Esophagus muscularis mucosa (tissue), 4 donors: Measurements from ENCODE around the genes ARF6, NIN and FRMD6.

- PRO-cap = unidirectional peak, plus-strand start at chr14:49844123
- RAMPAGE, long total RNA, 4 experiments = no peak in any of the 4 experiments
Measured at GRCh38 chr14:49843949-49844210, 8.7 kb downstream of the NEMF start.

- PRO-cap = bidirectional peak, plus-strand start at chr14:49893099, minus-strand start at chr14:49892915
- RAMPAGE, long total RNA, 4 experiments = start-site peak on the plus strand in 4 of 4 experiments, at chr14:49893010-49893128 at its widest, 209 to 503 reads per replicate
Measured at GRCh38 chr14:49892793-49893185, at the start of gene ARF6. Gene ARF6, plus strand, starts transcription at chr14:49893082.

DNA sequence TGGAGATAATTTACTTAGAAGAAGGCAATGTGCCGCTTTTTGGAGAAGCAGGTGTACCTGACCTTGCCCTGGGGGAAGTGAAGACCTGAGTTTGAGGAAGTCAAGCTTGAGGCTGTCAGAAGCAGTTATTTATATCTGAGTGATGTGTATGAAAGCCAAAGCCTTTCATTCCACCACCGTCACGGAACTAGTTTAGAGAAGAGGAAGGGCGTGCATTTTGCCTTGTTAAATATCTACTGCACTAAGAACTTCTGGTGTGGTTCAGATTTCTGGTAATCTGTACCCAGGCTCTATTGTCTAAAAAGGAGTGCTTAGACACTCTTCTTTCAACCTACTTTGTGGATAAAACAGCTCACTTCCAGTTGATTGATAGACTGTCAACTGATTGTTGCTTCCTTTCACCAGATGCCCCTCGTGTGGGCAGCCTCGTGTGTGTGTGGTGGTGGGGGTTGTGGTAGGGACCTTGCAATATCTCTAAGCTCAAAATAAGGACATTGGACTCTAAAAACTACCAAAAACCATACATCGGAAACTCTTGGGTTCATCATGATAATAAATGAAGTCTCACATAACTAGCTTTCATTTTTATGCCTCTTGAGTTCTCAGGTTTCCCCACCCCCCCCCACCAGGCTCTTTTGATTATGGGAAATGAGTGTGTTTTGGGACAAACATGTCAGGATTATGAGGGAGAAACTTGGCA lies 78.5 kb downstream of the ARF6 start:
- PRO-cap = bidirectional peak, plus-strand start at position 195 of the sequence, minus-strand start at position 79 of the sequence
- RAMPAGE, long total RNA, 4 experiments = no peak in any of the 4 experiments

DNA sequence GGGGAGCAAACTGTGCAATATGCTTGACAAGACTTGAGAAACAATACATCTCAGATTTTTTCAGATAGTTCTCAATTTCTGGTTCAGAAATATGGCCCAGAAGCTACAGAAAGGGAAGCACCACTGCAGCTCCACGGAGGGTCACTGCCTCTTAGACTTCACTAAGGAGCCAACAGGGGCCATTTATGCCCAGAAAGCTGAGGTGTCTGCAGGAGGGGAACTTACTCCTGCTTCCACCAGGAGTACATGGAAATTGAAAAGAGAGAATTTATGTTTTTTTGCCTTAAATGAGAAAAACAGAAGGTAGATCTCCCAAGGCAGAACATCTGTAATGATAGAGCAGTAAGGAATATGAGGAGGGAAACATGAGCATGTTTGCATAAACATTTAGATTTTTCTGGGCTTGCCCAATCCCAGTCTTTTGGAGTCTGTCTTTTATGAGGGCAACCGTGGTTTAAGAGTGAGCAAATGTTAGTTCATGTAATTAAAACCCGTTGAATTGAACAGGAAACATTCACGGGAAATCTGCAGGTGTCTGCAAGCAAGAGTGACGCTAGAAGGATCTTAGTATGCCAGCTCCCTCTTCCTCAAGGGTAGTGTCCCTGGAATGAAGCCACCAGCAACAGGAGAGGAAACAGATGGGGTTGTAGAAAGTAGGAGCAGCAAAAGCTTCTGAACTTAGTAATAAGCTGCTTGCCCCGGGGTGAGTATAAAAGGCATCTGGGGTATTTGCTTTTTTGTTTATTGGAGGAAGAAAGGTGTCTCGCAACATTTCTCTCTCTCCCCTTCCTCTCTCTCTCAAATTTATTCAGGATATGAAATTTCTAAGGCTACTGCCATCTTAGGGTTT lies 79.3 kb downstream of the ARF6 start:
- PRO-cap = unidirectional peak, plus-strand start at position 99 of the sequence
- RAMPAGE, long total RNA, 4 experiments = no peak in any of the 4 experiments

GRCh38 chr14:50039779-50040360 lies 76.5 kb downstream of the VCPKMT start:
- PRO-cap = no peak
- RAMPAGE, long total RNA, 4 experiments = no peak in any of the 4 experiments

DNA sequence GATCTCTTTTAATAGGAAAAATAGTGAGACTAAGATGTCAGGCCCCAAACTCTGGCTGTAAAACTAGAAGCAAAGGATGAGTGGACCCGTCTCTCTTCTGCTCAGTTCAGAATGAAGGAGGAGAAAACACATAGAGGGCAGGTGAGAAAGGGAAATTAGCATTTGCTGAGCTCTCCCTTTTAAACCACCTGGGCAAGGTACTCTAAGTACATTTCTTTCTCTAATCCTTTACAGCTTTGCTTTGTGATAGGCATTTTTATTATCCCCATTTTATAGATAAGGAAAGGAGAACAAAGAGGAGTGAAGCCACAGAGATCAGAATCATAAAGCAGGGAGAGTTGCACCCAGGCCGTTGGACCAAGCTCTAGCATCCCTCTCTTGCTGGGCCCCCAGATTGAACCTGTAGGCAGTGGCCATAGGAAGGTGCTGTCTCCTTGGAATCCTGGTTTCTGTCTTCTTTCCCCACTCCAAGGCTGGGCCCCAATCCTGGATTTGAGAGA lies 47.1 kb downstream of the VCPKMT start:
- PRO-cap = no peak
- RAMPAGE, long total RNA, 4 experiments = no peak in any of the 4 experiments

GRCh38 chr14:50122235-50122625 lies 5.9 kb upstream of the VCPKMT start:
- PRO-cap = no peak
- RAMPAGE, long total RNA, 4 experiments = no peak in any of the 4 experiments

DNA sequence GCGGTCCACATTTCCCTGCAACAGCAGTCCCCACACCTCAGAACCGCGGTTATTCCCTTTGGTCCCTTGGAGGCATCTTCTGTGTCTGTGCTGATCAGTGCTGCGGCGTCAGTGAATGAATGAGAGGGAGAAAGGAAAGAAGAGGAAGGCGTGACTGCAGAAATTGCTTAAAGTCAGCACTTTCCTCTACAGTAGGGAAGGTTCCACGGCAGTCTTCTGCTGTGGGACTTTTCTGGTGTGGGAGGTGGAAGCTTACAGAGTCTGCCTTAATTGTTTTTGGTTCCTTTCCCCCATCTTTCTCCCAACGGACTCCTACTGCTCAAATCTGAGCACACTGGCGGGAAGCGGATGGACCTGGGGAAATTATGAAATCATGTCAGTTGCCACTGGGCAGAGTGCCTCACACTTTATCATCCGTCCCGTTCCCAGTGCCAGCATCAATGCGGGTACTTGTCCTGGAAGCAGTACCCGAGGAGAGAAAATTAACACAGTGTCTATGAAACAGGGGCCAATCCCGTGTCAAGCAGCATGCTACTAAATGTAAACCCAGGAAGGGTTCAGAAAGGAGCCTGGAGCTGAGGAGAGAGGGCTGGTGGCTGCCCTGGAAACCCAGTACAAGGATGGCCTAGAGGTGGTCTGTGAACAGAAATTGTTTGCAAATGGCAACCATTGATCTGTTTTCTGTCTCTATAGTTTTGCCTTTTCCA lies 654 bp upstream of the CDKL1 start:
- PRO-cap = no peak
- RAMPAGE, long total RNA, 4 experiments = no peak in any of the 4 experiments

DNA sequence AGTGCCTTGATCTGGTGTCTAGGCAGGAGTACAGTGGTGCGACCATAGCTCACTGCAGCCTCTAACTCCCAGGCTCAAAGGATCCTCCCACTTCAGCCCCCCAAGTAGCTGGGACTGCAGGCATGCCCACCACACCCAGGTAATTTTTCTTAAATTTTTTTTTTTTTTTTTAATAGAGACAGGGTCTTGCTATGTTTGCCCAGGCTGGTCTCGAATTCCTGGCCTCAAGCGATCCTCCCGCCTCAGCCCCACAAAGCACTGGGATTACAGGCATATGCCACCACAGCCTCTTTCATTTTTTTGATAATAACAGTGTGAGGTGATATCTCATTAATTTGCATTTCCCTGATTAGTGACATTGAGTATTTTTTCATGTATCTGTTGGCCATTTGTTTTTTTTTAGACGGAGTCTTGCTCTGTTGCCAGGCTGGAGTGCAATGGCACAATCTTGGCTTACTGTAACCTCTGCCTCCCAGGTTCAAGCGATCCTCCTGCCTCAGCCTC lies 18.3 kb upstream of the CDKL1 start:
- PRO-cap = no peak
- RAMPAGE, long total RNA, 4 experiments = no peak in any of the 4 experiments

DNA sequence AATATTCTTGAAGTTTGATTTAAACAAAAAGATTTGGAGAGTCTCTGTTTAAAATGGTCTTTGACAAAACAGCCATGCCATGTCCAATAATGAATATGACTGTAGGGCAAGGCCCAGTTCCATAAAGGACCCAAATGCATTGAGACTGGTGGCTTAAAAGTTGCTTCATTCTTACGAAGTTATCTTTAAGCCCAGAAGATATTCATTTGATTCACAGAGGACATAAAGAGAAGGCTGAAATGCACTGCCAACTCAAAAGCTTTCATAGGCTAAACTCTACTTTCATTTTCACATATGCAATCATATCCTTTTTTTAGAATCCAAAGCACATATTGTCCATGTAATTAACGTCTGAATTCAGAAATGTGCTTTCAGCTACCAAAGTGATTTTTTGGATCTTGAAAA lies 71.6 kb upstream of the SAV1 start:
- PRO-cap = no peak
- RAMPAGE, long total RNA, 4 experiments = no peak in any of the 4 experiments

GRCh38 chr14:50830976-50831968 lies at the start of gene NIN:
Gene NIN, minus strand, starts transcription at chr14:50831162.
- PRO-cap = bidirectional peak, plus-strand start at chr14:50831326, minus-strand start at chr14:50831152
- RAMPAGE, long total RNA, 4 experiments = no peak in any of the 4 experiments

DNA sequence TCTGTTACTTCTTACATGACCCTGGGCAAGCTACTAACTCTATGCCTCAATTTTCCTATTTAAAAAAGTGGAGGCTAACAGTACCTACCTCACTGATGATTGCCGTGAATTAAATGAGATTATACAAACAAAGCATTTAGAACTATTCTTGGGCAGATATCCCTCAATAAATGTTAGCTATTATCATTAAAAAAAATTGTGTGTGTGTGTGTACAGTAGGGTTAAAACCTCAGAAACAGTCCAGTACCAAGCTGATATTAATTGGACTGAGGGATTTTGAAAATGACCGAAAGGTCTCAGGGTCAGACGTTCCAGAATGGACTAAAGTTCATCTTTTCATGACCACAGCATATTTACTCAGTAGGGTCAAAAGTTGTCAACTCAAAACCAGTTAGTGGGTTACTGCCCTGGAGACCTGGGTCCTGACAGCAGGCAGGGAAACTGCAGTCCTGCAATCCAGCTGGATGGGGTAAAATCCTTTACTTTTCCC lies 8.8 kb downstream of the PYGL start:
- PRO-cap = no peak
- RAMPAGE, long total RNA, 4 experiments = no peak in any of the 4 experiments

DNA sequence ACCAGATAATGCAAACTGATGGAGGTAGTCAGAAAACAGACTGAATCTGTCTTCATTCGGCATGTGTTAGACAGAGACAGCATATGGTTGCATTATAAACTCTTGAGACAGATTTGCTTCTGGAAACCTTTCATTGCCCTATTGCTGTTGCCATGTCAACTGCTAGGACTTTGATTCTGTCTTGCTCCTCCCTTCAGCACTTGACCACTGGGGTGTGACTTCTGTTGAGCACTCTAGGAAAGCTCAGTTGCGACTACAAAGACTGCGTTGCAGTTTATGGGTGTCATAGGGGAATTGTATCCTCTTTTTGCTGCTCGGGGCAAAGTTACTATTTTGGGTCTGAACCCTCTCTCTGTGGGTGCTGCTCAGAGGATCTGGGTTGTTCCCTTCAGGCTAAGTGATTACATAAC lies 44.2 kb upstream of the TRIM9 start:
- PRO-cap = unidirectional peak, plus-strand start at position 246 of the sequence
- RAMPAGE, long total RNA, 4 experiments = no peak in any of the 4 experiments

DNA sequence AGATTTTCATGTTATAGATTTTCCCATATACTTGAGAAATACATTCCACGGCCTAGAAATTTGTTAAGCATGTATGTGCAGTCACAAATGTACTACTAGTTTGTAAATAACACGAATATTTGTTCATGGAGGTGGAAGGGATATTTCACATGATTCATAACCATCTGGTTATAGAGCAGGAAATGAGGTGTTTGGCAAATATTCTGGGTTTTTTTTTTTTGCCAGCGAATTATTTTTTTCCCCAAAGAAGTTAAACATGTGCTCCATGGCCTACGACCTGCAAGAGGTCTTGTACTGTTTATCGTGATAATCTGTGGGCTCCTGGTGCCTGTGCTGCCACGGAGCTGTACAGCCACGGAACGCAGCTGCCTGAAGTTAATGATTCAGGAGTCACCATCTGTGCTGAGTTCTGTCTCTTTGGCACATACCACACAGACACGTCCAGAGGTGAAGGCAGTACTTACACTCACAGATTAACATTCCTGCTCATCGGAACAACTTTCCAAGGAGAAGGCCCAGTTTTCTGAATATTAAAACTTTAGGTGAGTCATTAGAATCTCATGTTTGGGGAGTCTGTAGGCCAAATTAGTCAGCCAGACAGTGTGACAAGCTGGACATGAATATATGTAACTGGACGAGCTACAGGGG lies 156.3 kb downstream of the TMX1 start:
- PRO-cap = bidirectional peak, plus-strand start at position 378 of the sequence, minus-strand start at position 380 of the sequence
- RAMPAGE, long total RNA, 4 experiments = no peak in any of the 4 experiments

GRCh38 chr14:51488573-51489592 lies 162.8 kb upstream of the FRMD6 start:
- PRO-cap = no peak
- RAMPAGE, long total RNA, 4 experiments = no peak in any of the 4 experiments

- PRO-cap = no peak
- RAMPAGE, long total RNA, 4 experiments = no peak in any of the 4 experiments
Measured at GRCh38 chr14:51507864-51508598, 143.7 kb upstream of the FRMD6 start.

DNA sequence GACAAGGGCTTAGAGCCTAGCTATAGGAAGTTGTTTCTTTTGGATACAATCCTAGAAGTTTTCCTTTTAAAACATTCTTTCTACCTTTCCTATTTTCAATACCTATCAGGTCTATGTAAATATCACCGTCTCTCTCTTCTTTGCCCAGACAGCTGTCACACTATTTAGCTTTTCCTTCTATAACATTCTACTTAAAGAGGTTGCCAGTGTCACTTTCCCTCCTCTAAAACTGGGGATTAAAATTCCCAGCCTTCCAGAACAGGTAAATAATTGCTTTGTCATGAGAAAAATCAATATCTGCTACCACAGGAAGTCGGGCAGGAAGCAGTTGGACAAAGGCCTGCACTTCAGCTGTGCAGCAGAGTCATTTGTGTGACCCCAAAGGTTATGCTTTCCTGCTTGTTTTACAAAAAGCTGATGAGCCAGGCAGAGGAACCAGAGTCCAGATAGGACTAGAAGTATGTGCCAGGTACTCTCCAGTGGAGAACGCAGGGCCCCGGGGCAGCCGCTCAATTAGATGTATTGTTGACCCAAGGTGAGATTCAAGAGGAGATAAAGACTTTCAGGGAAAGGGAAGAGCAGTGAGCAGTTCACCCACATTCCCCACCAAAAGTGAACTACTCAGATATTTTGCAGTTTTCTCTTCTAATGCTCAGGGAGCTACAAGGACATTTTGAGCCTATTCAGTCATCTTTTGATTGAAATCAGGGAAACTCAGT lies 117.1 kb upstream of the FRMD6 start:
- PRO-cap = no peak
- RAMPAGE, long total RNA, 4 experiments = no peak in any of the 4 experiments

GRCh38 chr14:51607686-51608416 lies 43.9 kb upstream of the FRMD6 start:
- PRO-cap = no peak
- RAMPAGE, long total RNA, 4 experiments = no peak in any of the 4 experiments

DNA sequence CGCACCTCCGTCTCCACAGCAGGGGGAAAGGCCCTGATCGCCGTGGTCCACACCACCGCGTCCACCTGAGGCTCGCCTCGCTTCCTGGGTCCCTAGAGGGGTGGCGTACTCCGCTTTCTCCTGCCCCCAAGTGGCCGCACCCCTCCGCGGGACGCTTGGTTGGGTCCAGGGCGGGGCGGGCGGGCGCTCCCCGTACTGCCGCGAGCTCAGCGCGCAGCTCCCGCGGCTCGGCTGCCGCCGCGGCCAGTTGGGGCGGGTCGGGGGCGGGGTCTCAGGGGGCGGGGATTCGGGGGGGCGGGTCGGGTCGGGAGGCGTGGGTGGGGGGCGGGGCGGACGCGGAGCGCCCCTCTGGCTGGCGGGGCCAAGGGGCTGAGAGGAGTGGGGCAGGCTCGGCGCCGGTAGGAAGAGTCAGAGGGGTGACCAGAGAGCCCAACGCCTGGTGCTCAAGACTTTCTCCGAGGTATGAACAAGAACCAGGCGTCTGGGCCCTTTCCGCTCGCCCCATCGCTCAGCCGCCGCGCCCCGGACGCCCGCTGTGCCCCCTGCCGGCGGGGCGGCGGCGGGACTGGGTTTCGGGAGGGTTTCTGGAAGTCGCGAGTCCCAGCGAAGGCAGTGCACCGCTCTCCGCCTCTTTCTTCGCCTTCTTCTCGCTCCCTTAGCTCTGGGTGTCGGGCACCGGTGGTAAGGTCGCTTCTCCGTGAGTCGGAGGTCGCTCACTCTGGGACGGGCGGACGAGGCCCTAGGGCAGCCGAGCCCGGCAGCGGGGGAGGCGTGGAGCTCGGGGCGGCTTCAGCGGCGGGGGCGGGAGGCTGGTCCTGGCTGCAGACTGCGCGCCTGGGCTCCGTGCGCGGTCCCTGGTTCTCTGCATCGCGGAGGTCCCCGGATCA lies at the start of gene FRMD6:
FRMD6 (plus strand) TSS at position 374 of the 887 bp plus-strand sequence.
- PRO-cap = bidirectional peak, plus-strand start at position 411 of the sequence, minus-strand start at position 132 of the sequence; unidirectional peak, plus-strand start at position 597 of the sequence
- RAMPAGE, long total RNA, 4 experiments = start-site peak on the plus strand in 3 of 4 experiments, centred at positions 359 to 584 of the sequence, 62 to 664 reads per replicate

DNA sequence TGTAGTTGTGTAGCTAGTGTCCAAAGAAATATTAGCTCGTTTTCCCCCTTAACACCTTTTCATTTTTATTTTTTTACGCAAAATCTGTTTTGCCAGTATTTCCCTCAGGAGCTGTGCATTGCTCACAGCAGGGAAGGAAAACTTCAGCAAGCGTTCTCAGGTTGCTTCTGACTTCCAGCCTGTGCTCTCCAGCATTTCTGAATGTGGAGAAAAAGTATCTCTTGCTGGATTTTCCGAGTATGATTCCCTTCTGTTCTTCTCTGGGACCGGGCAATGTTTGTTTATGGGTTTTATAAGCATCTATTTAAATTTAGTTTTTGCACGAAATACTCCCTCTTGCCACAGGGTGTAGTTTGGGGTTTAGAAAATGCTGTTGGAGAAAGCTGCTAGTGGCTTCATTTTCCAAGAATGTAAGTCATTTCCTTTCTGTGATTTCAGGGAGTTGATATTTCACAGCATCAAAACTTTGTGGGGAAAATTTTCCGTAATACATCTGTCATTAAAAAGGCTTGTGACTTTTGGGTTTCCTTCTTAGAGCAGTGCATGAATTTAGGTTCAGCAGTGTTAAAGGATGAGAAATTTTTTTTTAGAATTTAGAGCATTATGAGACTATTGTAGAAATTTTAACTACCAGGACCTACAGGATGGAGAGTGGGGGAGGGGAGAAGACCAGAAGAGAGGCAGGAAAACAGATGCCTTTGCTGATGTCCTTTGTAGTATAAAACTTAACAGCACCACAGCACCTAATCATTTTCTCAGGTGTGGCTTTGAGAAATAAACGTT lies 1.4 kb downstream of the FRMD6 start:
- PRO-cap = bidirectional peak, plus-strand start at position 514 of the sequence, minus-strand start at position 279 of the sequence
- RAMPAGE, long total RNA, 4 experiments = no peak in any of the 4 experiments